NCI-H460 (cell line): Measurements from ENCODE around the gene EID2B.

DNA sequence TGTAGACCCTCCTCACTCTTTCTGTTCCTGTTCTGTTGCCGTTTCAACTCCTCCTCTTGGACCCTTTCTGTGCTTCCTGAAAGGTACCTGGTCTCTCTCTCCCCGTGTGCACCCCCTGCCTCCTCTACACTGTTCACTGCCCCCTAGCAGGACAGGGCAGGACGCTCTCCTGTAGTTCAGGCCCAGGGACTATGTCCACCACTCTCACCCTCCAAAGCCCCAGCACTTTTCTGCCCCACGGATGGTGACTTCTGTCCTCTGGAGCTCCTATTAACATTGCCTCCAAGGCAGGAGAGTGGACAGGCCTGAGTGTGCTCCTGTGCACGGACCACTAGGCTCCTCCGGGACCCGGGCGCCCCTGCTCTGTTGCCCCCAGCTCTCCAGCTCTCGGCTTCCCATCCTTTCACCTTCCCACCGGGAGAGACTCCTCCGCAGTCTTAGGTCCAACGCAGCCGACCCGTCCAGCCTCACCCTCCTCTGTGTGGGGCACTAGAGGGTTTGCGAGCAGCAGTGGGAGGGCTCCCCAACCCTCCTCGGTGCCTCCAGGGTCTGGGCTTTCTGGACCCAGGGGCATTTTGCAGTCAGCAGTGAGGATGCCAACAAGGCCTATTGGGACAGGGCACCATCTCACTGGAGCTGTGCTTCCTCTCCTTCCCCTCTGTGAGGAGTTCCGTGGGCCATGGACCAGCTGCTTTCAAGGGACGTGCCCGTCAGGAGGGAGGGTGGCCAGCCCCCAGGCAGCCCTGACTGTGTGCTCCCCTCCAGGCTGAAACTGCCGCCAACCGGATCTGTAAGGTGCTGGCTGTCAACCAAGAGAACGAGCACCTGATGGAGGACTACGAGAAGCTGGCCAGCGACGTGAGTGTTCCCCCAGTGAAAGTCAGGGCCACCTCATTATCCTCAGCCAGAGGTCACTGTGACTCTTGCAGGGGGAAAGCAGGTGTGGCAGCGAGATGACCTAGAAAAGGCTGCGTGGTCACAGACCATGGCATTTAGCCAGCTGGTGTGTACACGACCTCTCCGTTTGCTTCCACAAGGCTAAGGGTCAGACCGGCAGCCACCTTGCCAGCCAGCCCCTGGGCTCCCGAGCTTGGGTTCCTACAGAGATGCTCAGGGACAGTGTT, 30.2 kb downstream of the CAPN12 start:
RAMPAGE:
- cytosol, long total RNA, result no peak
- long total RNA, result no peak
- nucleus, long total RNA, result no peak

RAMPAGE:
- cytosol, long total RNA, result no peak
- long total RNA, result no peak
- nucleus, long total RNA, result no peak
Measured at GRCh38 chr19:38843852-38845089, 5.5 kb downstream of the HNRNPL start.

DNA sequence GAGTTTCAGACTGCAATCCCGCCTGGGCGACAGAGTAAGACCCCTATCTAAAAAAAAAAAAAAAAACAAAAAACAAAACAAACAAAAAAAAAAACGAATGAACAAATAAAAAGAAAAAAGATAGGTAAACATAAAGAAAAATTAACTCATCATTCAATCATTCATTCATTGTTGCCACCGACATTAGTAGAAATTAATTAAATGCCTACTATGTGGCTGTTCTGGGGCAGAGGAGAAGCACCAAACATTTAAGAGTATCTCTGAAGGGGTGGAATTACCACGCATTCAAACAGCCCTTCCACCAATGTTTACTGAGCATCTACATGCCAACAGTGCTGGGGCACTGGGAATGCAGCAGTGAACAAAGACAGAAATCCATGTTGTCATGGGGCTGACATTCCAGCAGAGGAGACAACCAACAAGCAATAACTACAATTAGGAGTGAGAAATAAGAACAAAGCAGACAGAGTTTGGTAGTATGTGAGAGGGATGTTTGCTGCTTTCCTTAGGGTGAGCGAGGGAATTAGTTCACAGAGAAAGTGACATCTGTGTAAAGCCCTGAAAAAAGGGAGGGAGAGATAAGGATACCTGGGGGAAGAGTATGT, 1.5 kb upstream of the PAK4 start:
RAMPAGE:
- cytosol, long total RNA, result no peak
- long total RNA, result no peak
- nucleus, long total RNA, result no peak

GRCh38 chr19:39343290-39343504, 976 bp downstream of the SAMD4B start:
RAMPAGE:
- cytosol, long total RNA, result no peak
- long total RNA, result no peak
- nucleus, long total RNA, result no peak

DNA sequence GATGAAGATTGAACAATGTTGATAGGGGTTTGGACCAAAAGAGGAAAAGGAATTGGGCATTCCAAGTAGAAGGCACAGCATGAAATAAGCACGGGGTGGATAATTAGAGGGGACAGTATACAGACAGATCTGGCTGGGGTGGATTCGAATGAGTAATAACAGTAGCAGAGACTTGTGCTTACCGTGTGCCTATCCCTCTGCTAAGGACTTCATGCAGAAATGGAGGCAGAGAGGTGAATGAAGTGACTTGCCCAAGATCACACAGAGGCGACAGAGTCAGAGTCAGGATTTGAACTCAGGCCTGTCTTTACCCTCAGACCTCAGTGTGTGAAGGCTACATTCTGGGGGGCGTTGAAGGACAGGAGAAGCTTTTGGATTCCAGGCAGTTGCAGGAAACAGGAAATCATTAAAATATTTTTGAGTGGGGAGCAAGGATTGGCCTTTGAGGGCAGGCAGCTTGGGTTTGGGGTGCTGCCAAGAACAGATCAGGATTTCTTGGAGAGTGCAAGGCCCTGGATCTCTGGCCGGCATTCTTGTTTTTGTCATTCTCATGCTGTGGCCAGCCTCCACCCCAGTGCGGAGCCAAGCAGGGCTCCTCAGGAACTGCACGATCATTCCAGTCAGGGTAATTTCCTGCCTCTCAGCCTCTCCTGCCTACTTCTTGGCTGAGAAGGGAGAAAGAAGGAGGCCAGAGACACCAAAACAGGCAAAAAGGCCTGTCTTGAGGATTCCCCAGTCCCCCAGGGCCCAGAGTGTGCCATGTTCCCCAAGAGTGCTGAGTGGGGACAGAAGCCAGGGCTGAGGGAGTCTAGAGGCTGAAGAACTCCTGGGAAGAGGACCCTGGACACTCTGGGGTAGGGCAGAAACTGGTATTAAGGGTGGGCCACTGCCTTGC, 18.6 kb downstream of the PAF1 start:
RAMPAGE:
- cytosol, long total RNA, result no peak
- long total RNA, result no peak
- nucleus, long total RNA, result no peak

RAMPAGE:
- cytosol, long total RNA, result no peak
- long total RNA, result no peak
- nucleus, long total RNA, result no peak
Measured at GRCh38 chr19:39469005-39469634, 11.5 kb upstream of the TIMM50 start.

DNA sequence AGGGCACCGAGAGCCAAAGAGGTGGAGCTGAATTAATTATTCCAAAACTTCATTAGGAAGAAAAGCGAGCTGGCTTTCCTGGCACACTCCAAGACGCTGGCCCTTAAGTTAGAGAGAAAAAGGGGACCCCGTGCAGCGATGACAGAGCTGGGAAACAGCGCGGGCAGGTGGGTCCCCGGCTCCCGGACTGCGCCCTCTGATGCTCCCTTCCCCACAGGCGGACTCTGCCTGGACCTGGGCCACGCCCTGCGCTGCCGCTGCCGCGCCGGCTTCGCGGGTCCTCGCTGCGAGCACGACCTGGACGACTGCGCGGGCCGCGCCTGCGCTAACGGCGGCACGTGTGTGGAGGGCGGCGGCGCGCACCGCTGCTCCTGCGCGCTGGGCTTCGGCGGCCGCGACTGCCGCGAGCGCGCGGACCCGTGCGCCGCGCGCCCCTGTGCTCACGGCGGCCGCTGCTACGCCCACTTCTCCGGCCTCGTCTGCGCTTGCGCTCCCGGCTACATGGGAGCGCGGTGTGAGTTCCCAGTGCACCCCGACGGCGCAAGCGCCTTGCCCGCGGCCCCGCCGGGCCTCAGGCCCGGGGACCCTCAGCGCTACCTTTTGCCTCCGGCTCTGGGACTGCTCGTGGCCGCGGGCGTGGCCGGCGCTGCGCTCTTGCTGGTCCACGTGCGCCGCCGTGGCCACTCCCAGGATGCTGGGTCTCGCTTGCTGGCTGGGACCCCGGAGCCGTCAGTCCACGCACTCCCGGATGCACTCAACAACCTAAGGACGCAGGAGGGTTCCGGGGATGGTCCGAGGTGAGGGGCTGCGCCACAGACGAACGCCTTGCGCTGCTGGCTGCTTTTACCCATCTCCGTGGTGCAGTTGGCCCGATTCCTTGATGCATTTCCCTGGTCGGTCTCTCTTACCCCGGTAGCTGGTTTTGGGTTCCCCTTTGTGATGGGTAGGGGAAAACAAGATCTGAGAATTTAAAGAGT, 7.8 kb upstream of the SELENOV start:
RAMPAGE:
- cytosol, long total RNA, result start-site peak on the plus strand centred at position 512 of the sequence, 93 bp wide, 330 and 61 reads in 2 replicates
- long total RNA, result start-site peak on the plus strand centred at position 509 of the sequence, 81 bp wide, 117 and 335 reads in 2 replicates
- nucleus, long total RNA, result no peak

RAMPAGE:
- cytosol, long total RNA, result start-site peak on the minus strand at chr19:39532819-39532867, 13 and 7 reads in 2 replicates
- long total RNA, result start-site peak on the minus strand at chr19:39532817-39532876, 14 and 9 reads in 2 replicates
- nucleus, long total RNA, result no peak
Measured at GRCh38 chr19:39532092-39533350, at the start of gene EID2B. EID2B (minus strand) TSS chr19:39532852.

RAMPAGE:
- cytosol, long total RNA, result no peak
- long total RNA, result no peak
- nucleus, long total RNA, result no peak
Measured at GRCh38 chr19:39552408-39552607, 12.3 kb upstream of the EID2 start.

GRCh38 chr19:39719333-39719771, 15.1 kb downstream of the LGALS14 start:
RAMPAGE:
- cytosol, long total RNA, result no peak
- long total RNA, result no peak
- nucleus, long total RNA, result no peak

RAMPAGE:
- cytosol, long total RNA, result no peak
- long total RNA, result no peak
- nucleus, long total RNA, result no peak
Measured at GRCh38 chr19:39823994-39825021, 9.7 kb downstream of the DYRK1B start.

RAMPAGE:
- cytosol, long total RNA, result no peak
- long total RNA, result no peak
- nucleus, long total RNA, result no peak
Measured at GRCh38 chr19:39839697-39840593, 6.0 kb upstream of the DYRK1B start.

DNA sequence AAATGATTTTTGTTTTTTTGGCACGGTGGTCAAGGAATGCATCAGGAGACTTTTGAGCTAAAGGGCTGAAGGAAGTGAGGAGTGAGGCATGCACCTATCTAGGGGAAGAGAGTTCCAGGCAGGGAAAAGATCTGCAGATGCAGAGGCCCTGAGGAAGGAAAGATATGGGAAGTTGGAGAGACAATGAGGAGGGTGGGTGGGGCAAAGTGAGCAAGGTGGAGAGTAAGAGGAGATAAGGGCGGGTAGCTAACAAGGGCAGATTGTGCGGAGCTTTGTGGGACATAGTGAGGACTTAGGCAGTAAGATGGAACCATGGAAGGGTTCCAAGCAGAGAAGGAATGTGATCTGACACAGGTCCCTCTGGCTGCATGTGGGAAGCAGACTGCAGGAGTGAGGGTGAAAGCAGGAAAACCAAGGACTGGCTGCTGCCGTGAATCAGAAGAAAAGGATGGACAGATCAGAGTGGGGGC, 814 bp upstream of the FBL start:
RAMPAGE:
- cytosol, long total RNA, result no peak
- long total RNA, result no peak
- nucleus, long total RNA, result no peak

DNA sequence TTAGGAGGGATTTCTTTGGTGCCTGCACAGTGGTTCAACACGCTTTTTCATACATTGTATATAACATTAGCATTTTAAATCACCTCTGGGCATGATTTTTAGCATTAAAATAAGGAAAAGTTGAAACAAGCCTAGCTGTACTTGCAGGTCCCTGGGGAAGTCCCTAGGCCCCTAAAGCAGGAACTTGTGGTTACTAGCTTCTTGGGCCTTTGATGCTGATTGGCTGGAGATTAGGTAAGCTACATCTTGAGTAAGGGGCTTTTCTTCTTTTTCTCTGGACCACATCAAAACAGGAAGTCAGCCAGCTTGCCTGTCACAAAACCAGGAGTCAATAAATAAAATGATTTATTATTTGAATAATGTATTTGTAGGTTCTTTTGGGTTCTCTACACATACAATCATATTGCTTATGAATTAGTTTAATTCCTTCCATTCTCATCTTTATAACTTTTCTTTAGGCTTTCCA, 17.5 kb upstream of the PSMC4 start:
RAMPAGE:
- cytosol, long total RNA, result no peak
- long total RNA, result no peak
- nucleus, long total RNA, result no peak

RAMPAGE:
- cytosol, long total RNA, result no peak
- long total RNA, result no peak
- nucleus, long total RNA, result no peak
Measured at GRCh38 chr19:39983168-39984468, 12.7 kb downstream of the PSMC4 start.

RAMPAGE:
- cytosol, long total RNA, result no peak
- long total RNA, result no peak
- nucleus, long total RNA, result no peak
Measured at GRCh38 chr19:40357841-40358117, 9.3 kb downstream of the PLD3 start.

DNA sequence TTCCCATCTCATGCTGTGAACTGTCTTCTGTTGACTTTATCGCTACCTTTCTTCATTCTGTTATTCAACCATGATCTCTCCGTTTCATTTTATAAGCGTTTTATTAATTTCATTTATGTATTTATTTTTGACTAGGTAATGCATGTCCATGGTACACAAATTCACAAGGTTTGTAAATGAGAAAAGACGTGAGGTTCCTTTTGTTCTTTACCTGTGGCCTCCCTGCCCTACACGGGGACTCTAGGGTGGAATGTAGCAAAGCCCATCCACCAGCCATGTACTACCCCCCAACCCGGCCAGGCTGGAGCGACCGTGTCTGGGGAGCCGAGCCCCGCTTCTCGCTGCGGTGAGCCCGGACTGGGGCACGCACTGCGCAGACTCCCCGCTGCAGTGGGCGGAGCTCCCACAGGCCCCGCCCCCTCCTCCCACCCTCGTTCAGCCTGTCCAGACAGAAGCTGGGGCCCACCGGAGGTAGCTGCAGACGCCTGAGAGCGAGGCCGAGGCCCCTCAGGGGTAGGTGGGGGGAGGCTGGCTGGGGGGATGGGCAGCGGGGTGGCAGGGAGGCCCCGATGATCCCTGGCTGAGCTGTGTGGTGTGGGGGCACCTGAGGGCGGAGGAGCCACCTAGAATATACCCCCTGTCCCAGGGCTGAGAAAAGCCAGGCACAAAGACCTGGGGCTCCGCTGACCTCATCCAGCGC, 17.1 kb downstream of the PLD3 start:
RAMPAGE:
- cytosol, long total RNA, result no peak
- long total RNA, result no peak
- nucleus, long total RNA, result no peak

DNA sequence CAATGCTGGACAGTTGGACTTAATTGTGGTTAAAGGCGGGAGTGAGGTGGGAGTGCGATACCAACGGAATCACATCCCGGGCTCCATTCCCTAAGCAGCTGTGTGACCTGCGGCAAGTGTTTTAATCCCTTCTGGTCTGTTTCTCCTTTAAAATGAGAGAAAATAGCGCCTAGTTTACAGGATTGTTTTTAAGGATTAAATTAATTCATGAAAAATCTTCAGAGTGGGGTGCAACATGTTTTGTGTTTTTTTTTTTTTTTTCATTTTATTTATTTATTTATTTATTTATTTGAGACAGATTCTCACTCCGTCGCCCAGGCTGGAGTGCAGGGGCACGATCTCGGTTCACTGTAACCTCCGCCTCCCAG, 687 bp upstream of the SERTAD1 start:
RAMPAGE:
- cytosol, long total RNA, result no peak
- long total RNA, result no peak
- nucleus, long total RNA, result no peak

RAMPAGE:
- cytosol, long total RNA, result no peak
- long total RNA, result no peak
- nucleus, long total RNA, result no peak
Measured at GRCh38 chr19:40463060-40463563, 2.4 kb downstream of the BLVRB start.

GRCh38 chr19:40465940-40466787, 619 bp upstream of the BLVRB start:
RAMPAGE:
- cytosol, long total RNA, result no peak
- long total RNA, result no peak
- nucleus, long total RNA, result no peak